Mesothelial cell of epicardium (in vitro differentiated cells): Measurements from ENCODE around the genes USP24 and FYB2.

DNA sequence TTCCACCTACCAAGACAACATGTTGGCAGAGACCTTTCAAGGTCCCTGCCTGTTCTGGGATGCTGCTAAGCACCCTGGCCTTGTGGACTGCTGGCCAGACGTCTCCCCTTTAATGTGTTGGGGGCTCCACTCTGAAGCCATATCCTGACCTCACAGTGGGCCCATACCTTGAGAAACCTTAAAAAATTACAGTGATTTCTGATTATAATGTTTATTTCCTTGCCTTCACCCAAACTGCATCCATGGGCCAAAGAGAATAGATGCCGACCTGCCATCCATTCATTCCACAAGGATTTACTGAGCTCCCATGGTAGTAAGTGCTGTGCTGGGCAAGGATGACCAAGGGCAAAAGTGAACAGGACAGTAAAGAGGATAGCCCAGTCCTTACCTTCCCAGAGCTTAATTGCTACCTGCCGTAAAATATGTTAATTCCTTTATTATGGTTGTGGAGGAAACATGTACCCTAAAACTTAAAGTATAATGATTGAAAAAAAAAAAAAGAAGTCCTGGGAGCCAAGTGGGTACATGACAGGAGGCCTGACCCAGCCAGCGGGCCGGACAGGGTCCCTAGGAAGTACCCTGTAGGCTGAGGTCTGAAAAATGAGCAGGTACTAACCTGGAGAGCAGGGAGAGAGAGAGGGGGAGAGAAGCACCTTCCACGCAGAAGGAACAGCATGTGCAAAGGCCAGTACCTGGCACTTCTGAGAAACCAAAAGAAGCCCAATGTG lies 141.4 kb downstream of the MRPL37 start:
- PRO-cap = no peak

- PRO-cap = no peak
These were observed 165.0 kb downstream of the MRPL37 start for GRCh38 chr1:54364797-54365469.

DNA sequence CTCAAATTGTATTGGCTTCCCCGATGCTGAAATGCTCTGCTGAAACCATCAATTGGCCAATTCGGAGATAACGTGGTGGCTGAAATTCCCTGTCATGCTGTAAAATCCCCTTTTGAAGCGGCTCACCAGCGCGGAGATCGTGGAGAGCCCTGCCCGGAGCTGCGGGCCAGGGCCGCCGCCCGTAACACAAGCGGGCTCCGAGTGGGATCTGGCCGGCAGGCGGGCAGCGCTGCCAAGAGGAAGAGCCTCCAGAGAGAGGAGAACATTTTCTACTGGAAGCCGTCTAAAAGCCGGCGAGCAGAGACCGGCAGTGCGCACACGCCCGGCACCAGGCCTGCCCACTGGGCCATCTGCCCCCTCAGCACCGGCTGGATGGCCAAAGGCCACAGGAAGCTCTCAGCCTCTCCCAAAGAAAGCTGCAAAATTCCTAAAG lies 157.4 kb upstream of the ACOT11 start:
- PRO-cap = no peak

DNA sequence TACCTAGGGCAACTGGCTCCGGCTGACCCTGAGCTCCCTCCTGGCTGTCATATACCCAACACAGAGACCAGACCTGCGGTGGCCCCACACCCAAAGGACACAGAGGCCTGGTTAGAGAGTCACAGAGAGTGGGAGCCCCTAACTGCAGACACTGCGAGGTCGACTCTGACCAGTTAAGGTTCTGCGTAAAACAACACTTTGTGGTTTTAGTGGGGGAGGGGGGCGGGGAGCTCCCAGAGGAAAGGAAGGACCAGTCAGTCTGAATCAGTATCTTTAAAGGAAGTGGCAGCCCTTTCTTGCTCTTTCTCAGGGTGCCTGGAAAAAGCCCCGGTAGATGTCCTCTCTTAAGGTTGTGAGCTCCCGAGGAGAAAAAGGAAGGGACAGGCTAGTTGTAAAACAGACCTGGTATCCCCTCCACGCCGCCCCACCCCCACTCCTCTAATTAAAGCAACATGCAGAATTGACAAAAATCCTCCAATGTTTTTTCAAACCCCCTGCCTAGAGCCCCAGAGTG lies 144.2 kb upstream of the ACOT11 start:
- PRO-cap = no peak

- PRO-cap = no peak
These were observed 57.2 kb upstream of the ACOT11 start for GRCh38 chr1:54490841-54491265.

DNA sequence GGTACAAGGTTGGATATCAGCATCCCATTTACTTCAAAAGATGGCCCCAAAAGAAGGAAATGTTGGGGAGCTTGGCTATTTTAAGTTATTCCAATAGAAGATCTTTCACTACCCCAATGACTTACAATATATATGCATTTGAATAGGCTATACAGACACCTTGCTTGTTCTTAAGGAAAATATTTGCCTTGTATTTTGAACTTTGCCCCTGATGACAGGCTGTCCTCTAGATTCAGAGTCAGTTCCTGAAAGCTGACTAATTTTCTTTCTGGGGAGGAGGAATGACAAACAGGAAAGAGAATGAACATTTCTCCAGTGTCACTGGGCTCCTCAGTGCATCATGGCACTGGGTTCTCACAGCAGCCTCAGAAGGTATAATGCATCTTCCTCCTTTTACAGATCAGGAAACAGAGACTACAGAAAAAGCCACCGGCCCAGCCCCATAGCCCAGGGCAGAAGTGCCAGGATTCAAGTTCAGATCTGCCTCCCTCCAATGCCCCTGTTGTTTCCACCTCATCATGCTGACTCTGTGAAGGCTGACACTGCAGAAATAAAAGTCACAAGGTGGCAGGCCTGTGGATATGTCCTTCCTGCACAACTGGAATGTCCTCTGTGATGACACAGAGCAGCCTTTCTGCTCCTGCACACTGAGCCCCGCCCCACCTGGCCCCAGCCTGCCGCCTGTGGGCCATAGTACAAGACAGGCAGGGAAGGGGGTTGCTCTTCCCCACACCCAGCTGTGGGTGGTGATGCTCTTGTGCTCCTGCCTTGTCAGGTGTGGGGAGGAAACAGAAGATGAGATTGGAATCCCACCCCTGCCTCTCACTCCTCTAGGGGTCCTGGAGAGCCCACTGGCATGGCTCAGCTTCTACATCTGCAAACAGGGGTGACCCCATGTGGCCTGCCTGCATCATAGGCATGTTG lies 6.5 kb downstream of the TTC22 start:
- PRO-cap = no peak

GRCh38 chr1:54887756-54888892 lies 1.1 kb upstream of the DHCR24 start:
- PRO-cap = no peak

- PRO-cap = no peak
These were observed 14.9 kb upstream of the TMEM61 start for GRCh38 chr1:54965477-54965947.

GRCh38 chr1:55125847-55126622 lies 86.7 kb downstream of the PCSK9 start:
- PRO-cap = no peak

DNA sequence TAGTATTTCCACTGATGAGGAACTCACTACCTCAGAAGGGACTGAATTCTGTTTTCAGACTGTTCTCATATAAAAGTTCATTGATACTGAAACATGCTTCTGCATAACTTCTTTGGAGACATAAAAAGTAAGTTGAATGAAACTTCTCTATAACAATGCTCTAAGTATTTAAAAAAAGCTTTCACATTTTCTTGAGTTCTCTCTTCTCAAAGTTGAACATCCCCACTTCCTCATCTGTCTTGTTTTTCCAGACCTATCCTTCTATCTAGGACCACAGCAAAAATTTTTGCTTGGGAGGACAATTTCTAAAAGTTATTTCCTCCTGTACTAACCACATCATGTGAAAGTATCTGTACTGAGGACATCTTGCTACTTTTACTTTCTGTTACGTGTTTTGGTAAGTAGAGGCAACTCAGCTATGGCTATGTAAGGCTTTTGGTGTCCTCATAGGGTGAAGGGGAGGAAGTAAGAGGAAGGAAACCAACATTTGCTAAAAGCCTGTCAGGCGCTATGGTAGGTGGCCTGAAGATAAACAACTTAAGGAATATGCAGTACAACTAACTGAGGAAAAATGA lies 64.1 kb downstream of the USP24 start:
- PRO-cap = no peak

DNA sequence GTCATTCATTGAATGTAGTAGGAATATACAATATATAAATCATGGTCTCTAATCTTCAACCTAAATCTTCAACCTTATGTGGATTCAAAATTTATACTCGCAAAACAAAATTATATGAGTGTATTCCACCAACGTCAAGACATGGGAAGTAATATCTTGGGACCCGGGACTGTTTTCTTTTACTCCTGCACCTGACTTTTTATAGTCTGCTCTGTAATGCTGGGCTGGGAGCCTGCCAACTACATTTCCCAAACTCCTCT lies 59.8 kb downstream of the USP24 start:
- PRO-cap = no peak

DNA sequence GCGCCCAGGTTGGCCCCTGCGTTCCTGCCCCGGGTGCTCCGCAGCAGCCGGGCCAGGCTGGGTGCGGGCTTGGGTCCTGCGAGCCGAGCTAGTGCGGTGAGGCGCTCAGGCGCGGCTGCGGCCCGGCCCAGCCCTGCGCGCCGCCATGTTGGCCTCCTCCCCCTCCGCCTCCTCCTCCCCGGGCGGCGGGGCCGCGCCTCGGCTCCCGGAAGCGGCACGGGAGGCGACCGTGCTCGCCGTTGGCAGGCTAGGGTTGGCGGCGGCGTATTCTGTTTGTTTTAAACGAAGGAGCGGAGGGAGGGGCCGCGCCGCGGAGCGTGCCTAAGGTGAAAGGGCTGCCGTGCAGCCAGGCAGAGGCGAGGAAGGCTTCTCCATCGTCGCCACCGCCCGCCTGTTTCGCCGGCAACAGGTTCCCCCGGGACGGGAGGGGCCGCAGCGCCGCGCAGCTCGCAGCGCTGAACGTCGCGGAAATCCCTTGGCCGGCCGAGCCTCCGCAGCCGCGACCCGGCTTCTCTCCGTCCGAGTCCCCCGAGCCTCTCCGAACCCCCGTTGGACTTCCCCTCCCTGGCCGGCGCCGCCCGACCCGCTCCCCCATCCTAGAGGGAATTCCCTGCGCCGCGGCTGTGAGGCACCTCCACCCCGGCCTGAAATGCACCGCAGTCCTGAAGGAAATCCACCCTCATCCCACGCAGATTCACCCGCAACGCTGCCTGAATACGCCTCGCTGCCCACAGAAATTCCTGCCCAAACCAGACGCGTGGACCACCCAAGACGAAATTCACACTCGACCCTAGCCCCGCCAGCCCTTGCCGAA lies at the start of gene USP24:
TSS of gene USP24 (minus strand) at position 158 of the 814 bp plus-strand sequence.
- PRO-cap = bidirectional peak, plus-strand start at position 208 of the sequence, minus-strand start at position 156 of the sequence; bidirectional peak, plus-strand start at position 604 of the sequence, minus-strand start at position 398 of the sequence; unidirectional peak, minus-strand start at position 664 of the sequence

- PRO-cap = no peak
These were observed 72.8 kb upstream of the USP24 start for GRCh38 chr1:55287900-55288430.

GRCh38 chr1:55584693-55585328 lies 369.6 kb upstream of the USP24 start:
- PRO-cap = no peak

DNA sequence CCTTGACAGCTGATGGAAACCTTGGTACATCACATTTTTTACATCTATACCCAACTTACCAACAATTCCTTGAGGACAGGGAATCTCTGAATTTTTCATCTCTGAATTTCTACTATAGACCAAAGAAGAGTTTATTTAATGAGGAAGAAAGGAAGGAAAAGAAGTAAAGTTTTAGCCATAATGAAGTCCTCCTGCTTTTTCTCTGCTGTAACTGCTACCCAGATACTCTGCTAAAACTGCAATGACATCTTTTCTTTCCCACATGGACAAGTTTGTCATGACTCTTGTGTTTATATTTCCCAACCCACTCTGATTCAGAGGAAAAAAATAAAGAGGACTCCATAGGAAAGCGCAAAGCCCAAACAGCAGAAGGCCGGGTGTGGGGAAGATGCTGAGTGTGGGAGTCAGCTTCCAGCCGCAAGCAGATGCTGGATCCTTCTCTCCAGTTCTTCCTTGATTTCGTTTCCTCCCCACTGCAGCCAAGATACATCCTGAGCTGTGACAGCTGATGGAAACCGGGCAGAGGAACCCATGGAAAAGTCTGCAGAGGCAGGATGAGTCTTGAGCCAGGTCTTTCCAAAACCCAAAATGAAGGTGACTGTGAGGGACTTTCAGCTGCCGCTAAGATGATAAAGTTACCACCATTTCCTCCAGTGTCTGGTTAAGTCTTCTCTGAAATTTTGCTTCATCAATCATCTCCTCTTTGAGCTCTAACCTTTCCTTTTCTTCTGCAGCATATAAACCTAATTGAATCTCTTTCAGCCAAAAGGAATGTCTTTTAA lies 498.2 kb downstream of the PLPP3 start:
- PRO-cap = no peak

DNA sequence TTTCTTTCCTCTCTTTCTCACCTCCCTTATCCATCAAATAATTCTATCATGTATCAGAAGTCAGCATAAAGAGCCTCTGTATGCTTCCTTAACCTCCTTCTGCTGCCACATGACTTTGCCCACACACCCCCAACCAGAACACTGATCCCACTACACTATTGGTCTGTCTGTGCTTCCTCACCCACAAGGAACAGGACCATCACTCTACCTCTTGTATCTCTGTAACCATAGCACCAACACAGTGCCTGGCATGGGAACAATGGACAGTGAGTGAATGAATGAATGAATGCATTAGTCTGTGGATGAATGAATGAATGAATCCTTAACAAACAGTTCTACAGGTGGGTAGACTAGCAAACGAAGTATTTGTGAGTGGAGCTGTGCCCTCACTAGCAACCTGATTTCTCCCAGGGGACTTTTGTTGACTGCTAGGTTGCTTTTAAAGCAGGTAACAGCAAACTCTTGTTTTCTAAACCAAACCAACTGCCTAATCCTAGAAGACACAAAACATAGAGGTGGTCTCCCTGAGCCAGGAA lies 199.6 kb downstream of the PLPP3 start:
- PRO-cap = no peak

DNA sequence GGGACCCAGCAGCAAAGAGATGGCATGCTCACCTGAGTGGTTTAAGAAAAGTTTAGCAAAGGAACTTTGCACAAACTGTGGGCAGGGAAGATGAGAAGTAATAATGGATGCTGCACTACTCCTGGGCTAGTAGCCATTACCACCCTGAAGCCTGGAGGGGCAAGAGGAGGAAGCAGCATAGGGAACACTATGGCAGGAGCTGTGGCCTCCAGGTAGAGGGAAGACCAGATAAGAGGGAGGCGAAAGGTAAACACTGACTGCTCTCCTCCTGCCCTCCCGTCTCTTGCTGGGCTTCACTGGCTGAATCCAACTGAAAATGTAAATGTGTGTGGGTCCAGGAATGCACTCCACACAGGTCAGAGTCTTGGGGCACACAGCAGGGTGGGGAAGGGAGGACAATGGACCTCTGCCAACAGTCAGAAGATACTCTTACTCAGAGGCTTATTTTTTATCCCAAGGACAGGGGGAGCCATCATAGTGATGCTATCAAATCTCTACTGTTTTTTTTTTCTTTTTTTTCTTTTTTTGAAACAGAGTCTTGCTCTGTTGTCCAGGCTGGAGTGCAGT lies 129.1 kb downstream of the PLPP3 start:
- PRO-cap = no peak

DNA sequence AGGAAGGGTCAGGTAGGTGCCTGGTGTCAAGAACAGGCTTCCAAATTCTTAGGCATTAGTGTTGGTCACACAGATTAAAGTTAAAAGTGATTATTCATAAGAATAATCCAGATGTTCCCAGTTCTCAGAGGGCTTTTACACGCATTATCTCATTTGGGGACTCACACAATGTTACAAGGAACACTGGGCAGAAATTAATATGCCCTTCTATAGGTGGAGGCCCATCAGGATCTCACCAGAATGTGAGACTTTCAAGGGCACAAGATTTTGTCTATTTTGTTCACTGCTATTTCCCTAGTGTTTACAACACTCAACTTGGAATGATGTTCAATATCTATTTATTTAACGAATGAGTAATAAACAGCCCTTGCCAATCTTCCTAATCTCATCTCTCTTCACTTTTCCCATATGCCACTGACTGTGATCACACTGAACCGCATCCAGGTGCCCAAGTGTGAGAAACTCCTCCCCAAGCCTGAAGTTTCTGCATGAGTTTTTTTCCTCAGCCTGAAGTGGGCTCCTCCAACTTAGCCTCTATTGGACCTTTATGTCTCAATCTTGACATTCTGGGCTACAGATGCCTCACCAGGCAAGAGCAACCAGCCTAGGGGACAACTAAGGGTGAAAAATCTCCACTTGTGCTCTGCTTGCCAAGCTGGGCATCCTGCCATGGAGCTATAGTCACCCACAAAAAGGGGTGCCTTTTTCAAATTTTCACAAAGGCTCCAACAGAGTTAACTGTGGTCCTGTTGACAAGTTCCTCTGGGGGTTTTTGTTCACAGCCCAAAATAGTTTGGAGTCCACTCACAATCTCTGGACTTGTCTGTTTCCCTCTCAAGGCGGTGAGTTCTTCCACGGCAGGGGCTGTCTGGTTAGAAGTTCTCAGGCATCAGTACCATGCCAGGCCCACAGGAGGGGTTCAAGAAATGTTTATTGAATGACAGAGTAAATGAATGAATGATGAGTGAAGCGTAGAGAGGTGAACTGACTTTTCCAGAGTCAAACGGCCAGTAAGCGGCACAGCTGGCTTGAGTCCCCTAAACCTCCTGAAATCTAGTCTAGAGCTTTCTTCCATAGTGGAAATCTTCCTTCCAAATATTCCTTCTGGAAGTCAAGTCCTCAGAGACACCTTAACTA lies 105.6 kb downstream of the PLPP3 start:
- PRO-cap = no peak

GRCh38 chr1:56819210-56819987 lies at the start of gene FYB2:
Gene FYB2, minus strand, starts transcription at chr1:56819404.
- PRO-cap = no peak

GRCh38 chr1:56855298-56855559 lies 632 bp downstream of the C8A start:
- PRO-cap = no peak